Renal cortical epithelial cell (primary cell): ENCODE results near the gene PFN4.

GRCh38 chr2:23458795-23459555 lies 74.0 kb downstream of the KLHL29 start:
- RRBS: no CpG with 5 or more reads among the region's 6 CpGs

DNA sequence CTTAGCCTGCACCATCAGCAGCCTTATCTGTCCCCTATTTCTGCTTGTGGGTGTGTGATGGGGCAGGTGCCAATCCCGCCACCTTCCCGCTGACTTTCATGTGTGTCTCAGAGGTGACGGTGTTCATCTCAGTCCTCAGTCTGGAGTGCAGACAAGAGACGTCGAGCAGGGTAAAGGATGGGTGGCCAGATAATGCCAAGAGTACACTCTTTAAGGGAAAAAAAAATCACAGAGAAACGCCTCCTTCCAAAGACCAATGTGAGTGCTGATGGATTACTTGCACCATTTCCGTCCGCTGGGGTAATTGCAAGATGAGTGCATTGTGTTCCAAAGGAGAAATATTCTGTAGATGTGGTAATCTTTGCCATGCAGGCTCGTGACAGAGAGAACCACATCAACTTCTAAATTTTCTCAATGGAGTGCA lies 80.9 kb downstream of the KLHL29 start:
- RRBS: no CpG with 5 or more reads among the region's 9 CpGs

DNA sequence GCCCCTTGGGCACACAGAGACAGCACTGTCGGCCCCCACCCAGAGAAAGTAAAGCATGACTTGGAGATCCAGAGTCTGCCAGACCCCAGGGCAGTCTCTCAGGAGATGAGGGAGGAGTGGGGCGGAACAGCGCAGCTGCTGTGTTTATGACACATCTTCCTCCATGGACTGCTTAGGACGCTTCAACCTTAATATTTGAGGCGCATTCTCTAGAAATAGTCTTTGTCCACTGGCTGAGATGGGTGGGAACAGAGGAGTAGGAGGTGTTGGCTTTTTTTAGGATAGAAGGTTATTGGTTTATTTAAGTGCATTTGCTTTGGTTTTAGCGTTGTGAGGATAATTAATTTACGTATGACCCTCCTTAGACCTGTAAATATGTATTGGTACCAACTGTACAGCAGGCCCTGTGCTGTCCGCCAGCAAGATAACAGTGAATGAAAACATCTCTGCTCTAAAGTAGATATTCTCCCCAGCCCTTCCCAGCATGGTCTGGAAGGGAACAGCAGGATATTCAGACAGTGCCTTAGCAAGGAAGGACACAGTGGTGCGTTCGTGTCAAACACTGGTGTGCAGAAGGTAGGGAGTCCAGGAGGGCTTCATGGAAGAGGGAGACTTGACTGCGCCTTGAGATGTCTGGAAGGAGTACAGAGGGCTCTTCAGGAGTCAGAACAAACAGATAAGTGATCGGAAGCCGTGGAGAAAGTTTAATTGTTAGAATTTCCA lies 114.8 kb downstream of the KLHL29 start:
- RRBS: no CpG with 5 or more reads among the region's 13 CpGs

DNA sequence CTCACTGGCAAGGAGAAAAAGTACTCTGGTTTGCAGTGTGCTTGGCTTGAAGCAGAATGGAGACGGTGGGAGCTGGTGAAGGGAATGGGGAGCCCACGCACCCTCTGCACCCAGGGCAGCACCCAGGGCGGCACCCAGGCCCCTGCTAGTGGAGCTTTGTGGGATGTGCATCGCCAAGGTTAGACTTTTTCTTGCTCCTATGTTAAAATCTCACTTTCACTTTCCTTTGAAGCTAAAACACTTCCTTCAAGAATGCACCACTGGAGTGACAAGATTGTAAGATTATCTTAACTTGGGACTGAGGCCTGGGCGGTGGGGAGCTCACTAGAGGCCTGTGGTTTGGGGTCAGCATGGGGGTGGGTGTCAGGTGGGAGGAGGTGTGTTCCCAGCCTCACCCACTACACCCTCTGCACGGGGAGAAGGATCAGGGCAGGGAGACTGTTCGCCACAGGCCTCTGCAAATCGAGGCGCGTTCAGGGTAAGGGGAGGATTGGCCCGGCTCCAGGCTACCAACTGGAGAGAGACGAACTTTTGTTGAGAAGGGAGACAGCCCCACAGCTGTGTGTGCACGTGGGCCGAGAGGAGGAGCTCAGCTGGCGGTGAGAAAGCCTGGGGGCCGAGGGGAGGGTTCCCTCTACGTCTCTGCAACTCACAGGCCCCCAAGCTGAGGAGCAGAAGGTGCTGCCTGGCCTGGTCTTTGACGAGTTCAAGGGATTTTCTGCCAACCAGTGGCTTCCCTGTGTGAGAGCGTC lies 147.5 kb downstream of the KLHL29 start:
- RRBS: no CpG with 5 or more reads among the region's 19 CpGs

DNA sequence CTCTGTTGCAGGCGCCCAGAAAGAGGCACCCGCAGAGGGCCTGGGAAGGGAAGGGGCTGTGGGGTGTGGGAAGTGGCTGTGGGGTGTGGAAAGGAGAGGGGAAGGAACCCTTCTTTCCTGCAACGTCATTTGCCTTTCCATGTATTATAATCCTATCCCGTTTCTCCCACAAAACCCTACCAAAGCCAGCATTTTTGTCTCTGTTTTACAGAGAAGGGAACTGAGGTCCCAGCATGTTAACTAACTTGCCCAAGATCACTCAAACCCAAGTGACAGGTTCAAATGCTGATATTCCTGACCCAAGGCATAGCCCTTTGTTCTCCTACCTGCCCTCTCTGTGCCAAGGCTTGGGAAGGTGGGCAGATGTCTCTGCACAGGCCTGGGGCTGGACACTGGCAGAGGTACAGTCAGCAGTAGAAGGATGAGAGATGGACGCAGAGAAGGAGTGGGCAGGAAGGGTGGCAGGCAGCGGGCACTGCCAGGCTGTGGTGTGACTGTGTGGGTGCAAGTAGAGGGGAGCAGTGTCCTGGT lies 210.2 kb downstream of the KLHL29 start:
- RRBS: no CpG with 5 or more reads among the region's 6 CpGs

GRCh38 chr2:23927582-23927795 lies 566 bp upstream of the ATAD2B start:
- RRBS: 0% methylated on average over 2 of the region's 10 CpGs

GRCh38 chr2:24123097-24123583 lies at the start of gene PFN4:
Gene PFN4, minus strand, starts transcription at chr2:24123334.
- RRBS: under 1% methylated on average over 41 of the region's 61 CpGs

DNA sequence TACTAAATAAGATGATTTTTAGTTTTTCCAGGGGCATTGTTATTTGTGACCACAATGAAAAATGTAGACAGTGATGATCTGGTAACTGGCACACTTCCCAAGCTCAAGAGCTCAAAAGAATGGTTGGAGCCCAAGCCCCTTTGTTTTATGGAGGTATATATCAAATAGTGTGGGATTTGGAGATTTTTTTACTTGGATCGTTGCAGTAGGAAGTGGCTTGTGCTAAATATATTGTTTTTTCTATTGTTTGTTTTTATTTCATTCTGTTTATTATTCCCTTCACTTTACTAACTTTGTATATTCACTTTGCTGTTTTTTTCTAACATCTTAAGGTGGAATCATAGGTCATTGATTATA lies 1.0 kb downstream of the FAM228B start:
- RRBS: no CpG with 5 or more reads among the region's 1 CpG

- RRBS: no CpG with 5 or more reads among the region's 4 CpGs
These were observed 83.0 kb downstream of the FAM228A start for GRCh38 chr2:24257673-24258373.

GRCh38 chr2:24315403-24316090 lies 44.8 kb downstream of the ITSN2 start:
- RRBS: no CpG with 5 or more reads among the region's 6 CpGs

- RRBS: no CpG with 5 or more reads among the region's 6 CpGs
These were observed 9.1 kb downstream of the ITSN2 start for GRCh38 chr2:24351023-24351839.

GRCh38 chr2:24354456-24354848 lies 5.9 kb downstream of the ITSN2 start:
- RRBS: no CpG with 5 or more reads among the region's 3 CpGs

DNA sequence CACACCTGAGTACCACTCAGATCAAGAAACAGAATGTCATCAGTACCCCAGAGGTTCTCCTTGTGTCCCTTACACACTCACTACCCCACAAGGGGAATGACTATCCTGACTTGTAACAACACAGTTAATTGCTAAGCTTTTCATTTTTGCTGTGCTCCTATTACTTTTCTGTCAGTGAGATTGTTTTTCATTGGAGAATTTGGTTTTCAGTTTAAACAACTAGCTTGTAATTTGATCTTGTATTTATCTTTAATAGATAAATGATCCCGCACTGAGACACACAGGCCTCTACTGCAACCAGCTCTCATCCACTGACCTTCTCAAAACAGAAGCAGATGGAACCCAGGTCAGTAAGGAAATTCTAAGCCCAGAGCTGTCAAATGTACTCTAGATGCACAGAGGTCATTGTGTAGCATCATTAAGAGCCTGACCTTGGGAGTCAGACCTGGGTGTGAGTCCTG lies 30.7 kb downstream of the PTRHD1 start:
- RRBS: no CpG with 5 or more reads among the region's 1 CpG

GRCh38 chr2:24766441-24767048 lies 26.6 kb downstream of the PTRHD1 start:
- RRBS: no CpG with 5 or more reads among the region's 7 CpGs

DNA sequence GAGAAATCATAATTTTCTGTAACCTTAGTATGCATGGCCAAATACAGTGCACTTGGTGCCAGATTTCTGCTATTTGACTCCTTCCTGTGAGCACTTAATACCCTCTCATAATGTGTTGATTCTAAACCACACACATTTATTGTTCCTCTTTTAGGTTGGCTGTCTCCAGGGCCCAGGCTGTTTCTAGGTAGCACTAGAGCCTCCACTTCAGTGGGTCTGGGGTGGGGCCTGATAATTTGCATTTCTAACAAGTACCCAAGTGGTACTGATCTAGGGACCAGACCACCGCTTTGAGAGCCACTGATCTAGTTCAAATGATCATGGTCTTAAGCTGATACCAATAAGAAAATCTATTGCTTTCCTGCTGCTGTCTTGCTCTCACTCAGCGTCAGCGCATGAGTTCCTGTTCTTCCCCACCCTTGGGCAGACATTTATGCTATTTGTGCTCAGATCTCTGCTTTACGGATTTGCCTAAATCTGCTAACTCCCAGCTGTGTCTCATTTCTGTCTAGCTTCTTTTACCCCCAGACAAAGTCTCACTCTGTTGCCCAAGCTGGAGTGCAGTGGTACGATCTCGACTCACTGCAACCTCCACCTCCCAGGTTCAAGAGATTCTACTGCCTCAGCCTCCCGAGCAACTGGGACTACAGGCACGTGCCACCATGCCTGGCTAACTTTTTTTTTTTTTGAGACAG lies 7.3 kb downstream of the PTRHD1 start:
- RRBS: no CpG with 5 or more reads among the region's 8 CpGs

DNA sequence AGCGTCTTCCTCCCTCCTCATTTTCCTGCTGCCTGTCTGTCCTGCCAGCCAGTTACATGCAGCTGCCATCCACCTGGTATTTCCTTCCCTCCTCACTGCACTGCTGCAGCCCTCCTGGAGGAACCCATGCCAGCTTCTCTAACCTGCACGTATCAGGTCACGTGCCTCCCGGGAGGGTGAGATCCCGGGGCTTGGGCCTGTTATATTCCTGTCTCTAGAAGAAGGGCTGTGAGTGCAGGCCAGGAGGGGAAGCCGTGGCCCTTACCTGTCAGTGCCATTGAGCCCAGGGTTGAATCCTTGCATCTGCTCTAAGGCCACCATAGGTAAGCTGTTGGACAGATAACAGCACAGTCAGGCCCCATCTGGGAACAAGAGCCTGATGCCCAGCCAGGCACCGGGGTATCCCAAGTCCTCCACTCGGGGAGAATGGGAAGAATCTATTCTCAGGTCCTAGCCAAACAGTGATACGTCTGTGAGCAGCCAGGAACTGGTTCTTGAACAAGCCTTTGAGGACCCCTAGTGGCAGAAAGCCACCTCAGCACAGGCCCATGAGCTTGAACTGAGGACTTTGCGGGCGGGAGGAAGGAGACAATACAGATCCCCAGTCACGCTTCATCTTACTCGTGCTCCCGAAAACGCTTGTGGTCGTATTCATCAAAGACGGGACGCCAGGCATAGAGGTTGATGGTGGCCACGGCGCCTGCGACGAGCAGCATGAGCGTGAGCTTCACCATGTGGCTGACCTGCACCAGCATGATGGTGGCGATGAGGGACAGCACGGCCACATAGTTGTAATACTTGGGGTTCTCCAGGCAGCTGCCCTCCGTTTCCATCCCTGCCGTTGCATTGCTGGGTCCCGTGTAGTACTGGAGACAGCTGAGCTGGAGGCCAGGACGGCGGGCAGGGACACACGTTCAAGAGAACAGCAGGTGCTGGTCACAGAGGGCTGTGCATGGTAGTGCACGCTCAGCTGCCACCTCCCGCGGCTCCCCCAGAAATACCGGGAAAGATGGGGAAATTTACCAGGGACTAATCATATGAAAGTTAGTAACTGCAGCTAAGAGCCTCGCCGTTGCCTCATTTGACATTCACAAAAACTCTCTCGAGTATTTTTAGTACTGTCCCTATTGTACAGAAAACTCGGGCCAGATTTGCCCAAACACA lies 34.4 kb downstream of the CENPO start:
- RRBS: no CpG with 5 or more reads among the region's 39 CpGs

- RRBS: no CpG with 5 or more reads among the region's 5 CpGs
These were observed 62.3 kb downstream of the ADCY3 start for GRCh38 chr2:24857746-24858063.

DNA sequence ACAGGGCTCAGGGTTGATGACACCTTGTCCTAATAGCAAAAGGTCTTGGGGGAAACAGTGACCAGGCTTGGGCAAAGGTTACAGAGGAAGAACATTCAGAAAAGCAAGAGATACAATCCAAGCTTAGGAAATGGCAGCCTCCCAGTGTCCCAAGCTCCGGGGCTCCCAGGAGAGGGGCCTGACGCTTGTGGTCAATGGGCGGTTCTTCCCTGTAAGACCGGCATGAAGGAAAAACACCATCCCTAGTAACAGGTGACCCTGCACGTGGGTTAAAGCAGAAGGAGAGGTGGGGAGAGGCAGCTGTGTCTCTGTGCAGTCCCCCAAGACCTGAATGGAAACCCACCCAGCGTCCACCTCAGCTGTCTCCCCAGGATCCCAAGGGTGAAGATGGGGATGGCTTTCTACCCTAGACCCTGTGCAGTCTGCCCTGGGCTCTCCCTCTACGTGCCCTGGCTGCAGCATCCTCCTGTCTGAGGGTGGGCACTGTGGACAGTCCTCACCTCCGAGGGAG lies 60.5 kb downstream of the ADCY3 start:
- RRBS: 94% methylated on average over 4 of the region's 8 CpGs

GRCh38 chr2:24872461-24872914 lies 47.5 kb downstream of the ADCY3 start:
- RRBS: no CpG with 5 or more reads among the region's 14 CpGs

GRCh38 chr2:24873427-24874509 lies 46.3 kb downstream of the ADCY3 start:
- RRBS: 97% methylated on average over 3 of the region's 19 CpGs